Mesothelial cell of epicardium (in vitro differentiated cells): ENCODE data around the gene RSPH9.

DNA sequence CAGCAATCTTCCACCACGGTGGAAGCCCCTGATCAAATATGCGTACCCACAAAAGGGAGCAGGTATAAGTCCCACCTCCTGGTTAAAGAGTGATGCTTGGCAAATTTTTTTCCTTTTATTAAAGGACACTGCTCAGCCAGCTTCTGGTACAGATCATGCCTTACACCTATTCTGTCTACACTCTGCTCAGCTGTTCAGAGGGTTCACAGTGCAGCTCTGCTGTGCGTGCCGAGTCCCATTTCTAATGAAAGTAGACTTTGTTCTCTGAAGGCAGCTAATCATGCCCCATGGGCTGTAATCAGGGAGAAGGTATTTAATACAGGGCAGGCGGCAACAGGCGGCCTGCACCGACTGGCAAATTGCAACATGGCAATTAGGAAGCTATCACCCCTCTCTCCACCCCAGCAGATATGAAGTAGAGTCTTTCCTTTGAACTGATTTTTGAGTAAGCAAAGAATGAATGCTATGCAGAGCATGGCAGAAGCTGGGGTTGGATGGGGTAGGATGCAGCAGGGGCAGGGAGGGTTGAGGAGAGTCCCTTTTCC is 16.3 kb downstream of the LRRC73 start:
- PRO-cap = no peak

DNA sequence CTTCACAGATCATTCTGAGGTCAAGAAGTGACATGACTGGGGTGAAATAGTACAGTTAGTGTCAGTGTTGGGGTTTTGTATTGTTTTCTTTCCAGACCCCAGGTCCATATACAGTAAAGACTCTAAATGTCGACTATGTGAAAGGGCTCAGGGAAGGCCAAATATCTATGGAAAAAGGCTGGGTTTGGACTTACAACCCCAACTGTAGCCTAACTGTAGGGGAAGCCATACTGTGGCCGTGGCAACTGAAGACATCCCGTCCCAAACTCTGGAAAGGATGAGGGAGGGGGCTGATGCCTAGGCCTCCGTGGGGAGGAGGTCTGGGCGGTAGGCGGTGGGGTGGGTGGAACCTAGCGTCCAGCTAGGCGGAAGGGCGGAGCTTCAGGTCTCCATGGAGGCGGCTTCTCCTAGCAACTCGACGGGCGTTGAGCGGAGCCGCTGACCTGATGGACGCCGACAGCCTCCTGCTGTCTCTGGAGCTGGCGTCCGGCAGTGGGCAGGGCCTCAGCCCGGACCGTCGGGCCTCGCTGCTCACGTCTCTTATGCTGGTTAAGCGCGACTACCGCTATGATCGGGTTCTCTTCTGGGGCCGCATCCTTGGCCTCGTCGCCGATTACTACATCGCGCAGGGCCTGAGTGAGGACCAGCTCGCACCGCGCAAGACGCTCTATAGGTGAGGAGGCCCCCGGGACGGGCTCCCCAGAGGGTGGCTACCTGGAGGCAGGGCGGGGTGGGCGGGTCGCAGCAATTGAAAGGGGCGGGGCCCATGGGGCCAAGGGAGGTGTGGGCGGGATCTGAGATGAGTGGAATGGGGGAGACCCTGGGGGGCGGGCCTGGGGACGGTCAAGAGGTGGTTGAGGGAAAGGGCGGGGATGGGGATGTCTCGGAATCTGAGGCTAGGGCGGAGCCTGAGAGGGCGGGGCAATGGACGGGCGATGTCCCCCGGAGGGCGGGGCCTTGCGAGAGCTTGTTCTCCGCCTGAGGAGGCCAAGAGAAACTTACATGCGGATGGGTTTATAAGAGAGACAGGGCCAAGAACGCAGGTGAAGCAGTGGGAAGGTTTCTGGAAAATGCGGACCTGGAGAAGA is at the start of gene RSPH9:
Gene RSPH9, plus strand, starts transcription at position 384 of the 1,088 bp plus-strand sequence.
- PRO-cap = no peak

DNA sequence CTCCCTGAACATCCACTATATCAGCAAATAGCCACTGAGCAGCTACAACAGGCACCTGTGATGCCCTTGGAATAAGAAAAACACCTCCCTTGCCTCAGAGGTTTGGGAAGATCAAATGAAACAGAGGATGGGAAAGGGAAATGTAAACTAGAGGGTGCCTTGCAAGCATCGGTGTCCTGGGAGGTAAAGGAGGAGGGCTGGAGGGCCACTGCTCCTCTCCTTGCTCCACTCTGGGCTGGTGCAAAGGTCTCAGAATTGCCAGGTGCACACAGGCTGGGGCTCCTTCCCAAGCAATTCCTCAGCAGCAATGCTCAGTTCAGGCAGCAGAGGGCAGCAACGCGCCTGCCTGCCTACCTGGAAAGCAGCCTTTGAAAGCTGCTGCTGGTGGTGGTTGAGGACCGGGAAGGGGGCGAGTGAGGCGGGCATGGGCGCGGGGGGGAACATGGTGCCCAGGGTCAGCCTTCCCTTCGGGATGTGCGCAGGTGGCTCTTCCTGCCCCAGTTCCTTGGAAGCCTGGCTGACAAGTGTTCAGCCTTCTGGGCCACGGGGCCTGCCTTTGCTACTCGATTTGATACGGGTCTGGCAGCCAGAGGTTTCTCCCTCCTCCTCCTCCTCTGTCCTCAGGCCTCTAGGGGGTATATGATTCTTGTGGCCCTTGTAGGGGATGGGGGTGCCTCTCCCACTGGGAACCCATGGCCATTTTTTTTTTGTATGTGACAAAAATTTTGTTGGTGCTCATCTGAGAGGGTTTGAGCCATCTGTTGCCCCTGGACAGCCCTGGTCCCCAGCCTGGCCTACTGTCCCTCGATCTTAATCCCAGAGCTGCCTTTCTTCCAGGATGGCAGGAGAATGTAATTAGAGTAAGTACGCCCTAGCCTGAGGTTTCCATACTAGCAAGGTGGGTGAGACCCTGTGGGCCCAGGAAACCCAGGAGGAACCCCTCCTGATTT is 20.2 kb downstream of the MRPS18A start:
- PRO-cap = no peak

GRCh38 chr6:43671500-43672345 is 15.9 kb downstream of the MRPS18A start:
- PRO-cap = no peak

GRCh38 chr6:43714746-43715567 is 27.4 kb upstream of the MRPS18A start:
- PRO-cap = no peak

- PRO-cap = no peak
These were observed 3.0 kb upstream of the VEGFA start for GRCh38 chr6:43766775-43767661.

GRCh38 chr6:43769572-43769797 is 526 bp upstream of the VEGFA start:
- PRO-cap = no peak

- PRO-cap = no peak
These were observed 1.1 kb downstream of the VEGFA start for GRCh38 chr6:43771222-43771405.

DNA sequence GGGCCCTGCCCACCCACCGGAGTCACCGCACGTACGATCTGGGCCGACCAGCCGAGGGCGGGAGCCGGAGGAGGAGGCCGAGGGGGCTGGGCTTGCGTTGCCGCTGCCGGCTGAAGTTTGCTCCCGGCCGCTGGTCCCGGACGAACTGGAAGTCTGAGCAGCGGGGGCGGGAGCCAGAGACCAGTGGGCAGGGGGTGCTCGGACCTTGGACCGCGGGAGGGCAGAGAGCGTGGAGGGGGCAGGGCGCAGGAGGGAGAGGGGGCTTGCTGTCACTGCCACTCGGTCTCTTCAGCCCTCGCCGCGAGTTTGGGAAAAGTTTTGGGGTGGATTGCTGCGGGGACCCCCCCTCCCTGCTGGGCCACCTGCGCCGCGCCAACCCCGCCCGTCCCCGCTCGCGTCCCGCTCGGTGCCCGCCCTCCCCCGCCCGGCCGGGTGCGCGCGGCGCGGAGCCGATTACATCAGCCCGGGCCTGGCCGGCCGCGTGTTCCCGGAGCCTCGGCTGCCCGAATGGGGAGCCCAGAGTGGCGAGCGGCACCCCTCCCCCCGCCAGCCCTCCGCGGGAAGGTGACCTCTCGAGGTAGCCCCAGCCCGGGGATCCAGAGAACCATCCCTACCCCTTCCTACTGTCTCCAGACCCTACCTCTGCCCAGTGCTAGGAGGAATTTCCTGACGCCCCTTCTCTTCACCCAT is 1.7 kb downstream of the VEGFA start:
- PRO-cap = no peak

GRCh38 chr6:43774249-43774612 is 4.2 kb downstream of the VEGFA start:
- PRO-cap = no peak

GRCh38 chr6:43774613-43775321 is 4.8 kb downstream of the VEGFA start:
- PRO-cap = no peak

DNA sequence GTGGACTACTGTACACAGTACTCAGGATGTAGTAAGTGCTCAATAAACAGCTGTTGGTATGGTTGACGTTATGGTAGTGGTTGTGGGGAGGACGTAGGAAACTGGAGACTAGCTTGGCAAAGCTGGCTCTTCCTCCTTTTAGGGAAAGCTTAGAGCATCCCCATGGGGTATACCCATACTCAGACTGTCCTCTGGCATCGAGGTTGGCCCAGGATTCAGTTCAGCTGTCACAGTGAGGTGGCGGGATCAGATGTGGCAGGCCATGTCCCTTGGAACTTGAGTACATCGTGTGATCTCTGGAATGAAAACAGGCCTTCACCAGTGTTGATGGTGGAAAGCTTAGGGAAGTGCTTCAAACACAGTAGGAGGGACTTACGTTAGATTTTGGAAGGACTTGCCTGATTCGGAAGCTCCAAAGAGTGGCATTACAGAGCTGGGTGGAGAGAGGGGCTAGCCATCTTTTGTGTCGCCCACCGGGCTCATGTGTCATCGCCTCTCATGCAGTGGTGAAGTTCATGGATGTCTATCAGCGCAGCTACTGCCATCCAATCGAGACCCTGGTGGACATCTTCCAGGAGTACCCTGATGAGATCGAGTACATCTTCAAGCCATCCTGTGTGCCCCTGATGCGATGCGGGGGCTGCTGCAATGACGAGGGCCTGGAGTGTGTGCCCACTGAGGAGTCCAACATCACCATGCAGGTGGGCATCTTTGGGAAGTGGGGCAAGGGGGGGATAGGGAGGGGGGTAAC is 7.1 kb downstream of the VEGFA start:
- PRO-cap = no peak

- PRO-cap = no peak
These were observed 28.9 kb downstream of the VEGFA start for GRCh38 chr6:43798667-43799476.

DNA sequence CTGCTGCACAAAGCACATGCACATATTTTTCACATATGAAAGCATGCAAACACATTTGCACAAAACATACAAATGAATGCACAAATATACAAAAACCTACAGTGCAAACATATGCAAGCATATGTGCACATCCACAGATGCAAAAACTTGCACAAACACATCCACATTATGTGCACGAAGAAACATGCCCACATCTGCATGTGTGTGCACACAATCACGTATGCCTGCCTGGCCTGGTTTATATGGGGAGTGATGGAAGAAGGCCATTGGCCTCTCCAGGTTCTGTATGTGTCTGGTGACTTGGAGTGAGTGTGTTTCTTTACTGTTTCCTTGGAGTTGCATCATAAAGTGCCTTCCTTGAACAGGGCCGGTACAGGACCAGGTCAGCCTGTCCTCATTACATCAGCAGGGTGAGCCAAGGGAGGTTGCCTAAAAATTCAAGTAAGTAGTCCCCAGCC is 140.6 kb downstream of the VEGFA start:
- PRO-cap = no peak

DNA sequence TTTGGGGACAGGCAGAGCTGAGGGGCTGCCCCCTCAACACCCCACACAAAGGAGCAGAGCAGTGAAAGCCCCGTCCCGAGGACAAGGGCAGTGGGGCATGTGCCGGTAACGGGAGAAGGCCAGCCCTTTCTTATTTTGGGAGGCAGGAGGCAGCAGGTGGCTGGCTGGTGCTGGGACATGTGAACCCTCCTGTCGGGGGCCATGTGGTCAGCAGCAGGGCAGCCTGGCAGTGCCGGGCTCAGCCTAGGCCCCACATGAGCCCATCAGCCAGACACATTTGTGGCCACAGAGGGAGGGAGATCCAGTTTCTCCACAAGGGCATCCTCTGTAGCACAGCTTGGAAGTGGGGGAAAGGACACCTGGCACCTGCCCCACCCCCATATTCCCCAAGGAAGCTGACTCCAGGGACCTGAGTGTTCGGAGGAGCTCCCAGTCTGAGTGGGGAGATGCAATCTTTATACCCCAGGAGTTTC is 137.6 kb downstream of the MRPL14 start:
- PRO-cap = no peak

- PRO-cap = no peak
These were observed 122.1 kb downstream of the MRPL14 start for GRCh38 chr6:44004834-44005811.

GRCh38 chr6:44035162-44035425 is 92.2 kb downstream of the MRPL14 start:
- PRO-cap = no peak

GRCh38 chr6:44042834-44043422 is 84.3 kb downstream of the MRPL14 start:
- PRO-cap = no peak

GRCh38 chr6:44043598-44044636 is 83.3 kb downstream of the MRPL14 start:
- PRO-cap = no peak

GRCh38 chr6:44059454-44059689 is 67.9 kb downstream of the MRPL14 start:
- PRO-cap = no peak